ENCODE measurements around a stretch of chr12.

DNA sequence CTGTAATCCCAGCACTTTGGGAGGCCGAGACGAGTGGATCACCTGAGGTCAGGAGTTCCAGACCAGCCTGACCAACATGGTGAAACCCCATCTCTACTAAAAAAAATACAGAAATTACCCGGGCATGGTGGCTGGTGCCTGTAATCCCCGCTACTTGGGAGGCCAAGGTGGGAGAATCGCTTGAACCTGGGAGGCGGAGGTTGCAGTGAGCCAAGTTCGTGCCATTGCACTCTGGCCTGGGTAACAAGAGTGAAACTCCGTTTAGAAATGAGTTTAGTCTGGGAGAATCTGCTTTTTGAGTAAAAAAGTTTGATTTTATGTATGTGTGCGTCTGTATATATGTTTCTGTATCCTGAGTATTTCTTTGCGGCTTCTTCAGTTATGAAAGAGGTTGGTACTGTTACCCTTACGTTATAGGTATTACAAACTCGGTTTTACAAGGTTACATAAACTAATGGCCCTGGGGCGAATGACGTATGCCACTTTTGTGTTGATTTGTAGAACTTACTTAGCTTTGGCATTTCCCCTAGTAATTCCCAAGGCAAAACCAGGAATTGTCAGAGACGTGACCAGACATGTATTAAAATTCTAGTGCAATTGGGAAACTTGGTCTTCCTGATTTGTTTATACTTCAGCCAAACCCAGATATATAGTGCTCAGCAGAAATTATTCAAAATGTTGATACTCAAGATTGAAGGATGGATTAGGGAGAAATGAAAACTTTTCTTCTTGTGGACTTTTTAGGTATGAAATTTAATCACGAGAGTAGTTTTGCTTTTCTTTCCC lies 93.4 kb downstream of the DUSP16 start:
- PRO-cap, result no peak
- RRBS, result no CpG with 5 or more reads among the region's 16 CpGs

GRCh38 chr12:12476650-12477686 lies 85.7 kb downstream of the DUSP16 start:
- PRO-cap, result no peak
- RRBS, result no CpG with 5 or more reads among the region's 23 CpGs

DNA sequence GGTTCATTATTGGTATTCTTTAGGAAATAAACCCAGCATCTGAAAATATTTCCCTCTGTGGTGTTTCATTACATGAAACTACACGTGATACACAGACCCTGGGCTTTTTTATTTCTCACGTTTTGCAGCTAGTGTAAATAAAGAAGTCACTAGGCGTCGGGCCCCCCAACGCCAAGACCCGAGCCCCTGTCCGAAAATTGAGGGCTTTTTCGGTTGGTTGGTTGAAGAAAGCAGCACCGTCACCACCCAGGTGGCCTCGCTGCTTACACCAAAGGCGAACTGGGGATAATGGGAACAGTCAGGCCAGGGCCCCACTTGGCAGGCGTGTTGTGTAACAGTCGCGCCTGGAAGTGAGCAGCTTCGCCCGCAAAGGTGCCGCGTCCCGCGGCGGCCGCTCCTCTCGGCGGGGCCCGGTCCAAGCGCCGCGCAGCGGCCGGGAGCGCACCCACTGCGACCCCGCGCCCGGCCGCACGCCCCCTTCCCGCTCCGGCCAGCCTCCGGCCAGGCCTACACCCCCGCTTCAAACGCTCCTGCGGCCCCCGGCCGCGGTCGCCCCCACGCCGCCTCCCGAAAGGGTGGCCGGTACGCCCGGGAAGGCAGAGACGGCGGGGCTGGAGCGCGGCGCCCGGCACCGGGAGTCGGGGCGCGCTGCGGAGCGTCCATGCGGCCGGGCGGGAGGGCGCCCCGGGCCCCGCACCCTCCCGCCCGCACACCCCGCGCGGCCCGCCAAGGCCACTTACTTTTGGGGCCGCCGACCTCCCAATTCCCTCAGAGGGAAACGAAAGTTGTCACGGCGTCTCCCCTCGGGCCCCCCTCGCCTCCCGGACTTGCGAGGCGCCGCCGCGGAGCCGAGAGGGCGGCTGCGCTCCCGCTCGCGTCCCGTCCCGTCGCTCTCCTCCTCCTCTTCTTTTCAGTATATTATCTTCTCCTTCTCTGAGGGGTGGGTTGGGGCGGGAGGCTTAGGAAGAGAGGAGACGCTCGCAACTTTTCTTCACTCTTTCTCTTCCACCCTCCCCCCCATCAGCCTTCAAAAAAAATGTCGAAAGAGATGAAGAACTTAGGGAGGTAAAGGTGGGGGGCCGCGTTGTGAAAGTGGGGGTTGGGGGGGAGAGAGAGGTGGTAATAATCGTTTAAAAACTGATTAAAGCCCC lies 911 bp downstream of the DUSP16 start:
- PRO-cap, result bidirectional peak, plus-strand start at position 599 of the sequence, minus-strand start at position 281 of the sequence; bidirectional peak, plus-strand start at position 945 of the sequence, minus-strand start at position 911 of the sequence
- RRBS, result 2% methylated on average over 27 of the region's 106 CpGs

GRCh38 chr12:12612493-12612871 lies 806 bp downstream of the CREBL2 start:
- PRO-cap, result bidirectional peak, plus-strand start at chr12:12612689, minus-strand start at chr12:12612583
- RRBS, result no CpG with 5 or more reads among the region's 3 CpGs

GRCh38 chr12:12621479-12621880 lies 9.8 kb downstream of the CREBL2 start:
- PRO-cap, result no peak
- RRBS, result no CpG with 5 or more reads among the region's 4 CpGs

- PRO-cap, result no peak
Measured at GRCh38 chr12:12716624-12716667, 722 bp upstream of the CDKN1B start.

DNA sequence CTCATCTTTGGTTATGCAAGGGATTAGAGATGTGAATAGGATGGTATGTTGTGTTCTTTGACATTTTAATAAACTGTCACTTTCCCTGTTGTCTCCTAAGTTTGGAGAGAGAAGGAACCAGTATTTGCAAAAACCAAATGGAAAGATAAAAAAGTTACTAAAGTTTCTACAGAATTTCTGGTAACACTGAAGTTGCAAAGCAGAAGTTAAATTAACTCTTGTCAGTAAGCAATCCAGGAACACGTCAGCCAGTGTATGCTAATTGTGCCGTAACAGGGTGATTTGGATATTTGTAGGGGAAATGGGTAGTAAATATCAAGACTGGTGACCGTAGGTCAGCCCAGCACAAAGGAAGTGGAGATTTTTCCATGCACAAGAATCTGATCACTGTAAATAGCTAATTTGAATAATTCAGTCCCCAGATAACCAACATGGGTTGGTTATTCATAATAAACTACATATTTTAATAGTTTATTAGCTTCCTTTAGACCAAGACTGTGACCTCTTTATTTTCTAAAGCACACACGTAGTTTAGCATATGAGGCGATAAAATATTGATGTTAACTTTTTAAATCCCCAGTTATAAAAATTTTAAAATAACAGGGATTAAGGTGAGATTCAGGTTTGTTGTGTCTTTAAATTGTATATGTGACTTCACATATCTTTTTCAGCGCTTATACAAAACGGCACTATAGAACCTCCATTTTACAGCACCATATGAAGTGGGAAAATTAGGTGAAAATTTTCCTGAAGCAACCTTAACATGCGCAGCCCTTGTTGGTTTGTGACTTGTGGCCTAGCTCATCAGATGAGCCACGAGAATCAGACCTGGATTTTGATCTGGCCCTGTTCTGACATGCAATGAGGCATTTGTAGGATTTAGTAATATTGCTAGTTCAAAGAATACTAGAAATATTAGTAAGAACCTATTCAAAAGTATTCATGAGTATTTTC lies 2.5 kb downstream of the CDKN1B start:
- PRO-cap, result no peak
- RRBS, result no CpG with 5 or more reads among the region's 9 CpGs

DNA sequence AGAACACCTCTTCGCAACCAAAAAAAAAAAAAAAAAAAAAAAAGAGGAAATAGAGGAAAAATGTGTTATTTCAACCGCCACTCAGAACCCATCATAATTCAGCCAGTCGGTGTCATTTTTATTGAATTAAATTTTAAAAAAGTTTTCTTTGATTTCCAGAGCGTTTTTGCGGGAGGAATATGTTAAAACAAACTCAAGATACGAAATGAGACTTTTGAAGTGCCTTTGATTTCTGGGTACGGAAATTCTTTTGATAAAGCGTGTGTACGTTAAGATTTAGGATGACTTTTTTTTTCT lies 8.9 kb downstream of the CDKN1B start:
- PRO-cap, result no peak
- RRBS, result no CpG with 5 or more reads among the region's 9 CpGs

DNA sequence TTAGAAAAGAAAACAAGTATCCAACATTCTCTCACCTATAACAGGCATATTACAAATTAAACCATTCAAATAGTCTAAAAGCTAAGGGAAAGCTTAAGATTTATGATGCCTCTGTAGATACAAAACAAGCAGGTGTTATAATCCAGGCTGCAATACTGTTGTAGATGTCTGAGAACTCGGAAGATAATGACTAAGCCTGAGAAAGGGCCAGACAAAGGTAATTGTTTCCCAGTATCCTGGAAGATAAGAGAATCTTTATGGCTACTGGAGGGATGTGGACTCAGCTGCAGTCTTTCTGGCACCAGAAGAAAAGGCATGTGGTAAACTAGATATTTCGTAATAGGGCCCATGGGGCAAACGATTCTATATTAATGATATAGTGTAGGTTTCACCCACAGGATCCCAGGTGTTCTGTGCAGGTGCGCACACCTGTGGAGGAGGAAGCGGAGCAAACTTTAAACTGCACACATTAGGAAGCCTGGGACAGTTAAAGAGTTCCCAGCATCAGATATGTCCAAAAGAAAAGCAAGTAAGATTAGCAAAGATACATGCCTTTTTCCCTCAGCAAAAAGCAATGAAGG lies 9.2 kb upstream of the APOLD1 start:
- PRO-cap, result no peak
- RRBS, result no CpG with 5 or more reads among the region's 5 CpGs

- PRO-cap, result no peak
- RRBS, result no CpG with 5 or more reads among the region's 2 CpGs
Measured at GRCh38 chr12:12786606-12786697, 993 bp downstream of the APOLD1 start.

DNA sequence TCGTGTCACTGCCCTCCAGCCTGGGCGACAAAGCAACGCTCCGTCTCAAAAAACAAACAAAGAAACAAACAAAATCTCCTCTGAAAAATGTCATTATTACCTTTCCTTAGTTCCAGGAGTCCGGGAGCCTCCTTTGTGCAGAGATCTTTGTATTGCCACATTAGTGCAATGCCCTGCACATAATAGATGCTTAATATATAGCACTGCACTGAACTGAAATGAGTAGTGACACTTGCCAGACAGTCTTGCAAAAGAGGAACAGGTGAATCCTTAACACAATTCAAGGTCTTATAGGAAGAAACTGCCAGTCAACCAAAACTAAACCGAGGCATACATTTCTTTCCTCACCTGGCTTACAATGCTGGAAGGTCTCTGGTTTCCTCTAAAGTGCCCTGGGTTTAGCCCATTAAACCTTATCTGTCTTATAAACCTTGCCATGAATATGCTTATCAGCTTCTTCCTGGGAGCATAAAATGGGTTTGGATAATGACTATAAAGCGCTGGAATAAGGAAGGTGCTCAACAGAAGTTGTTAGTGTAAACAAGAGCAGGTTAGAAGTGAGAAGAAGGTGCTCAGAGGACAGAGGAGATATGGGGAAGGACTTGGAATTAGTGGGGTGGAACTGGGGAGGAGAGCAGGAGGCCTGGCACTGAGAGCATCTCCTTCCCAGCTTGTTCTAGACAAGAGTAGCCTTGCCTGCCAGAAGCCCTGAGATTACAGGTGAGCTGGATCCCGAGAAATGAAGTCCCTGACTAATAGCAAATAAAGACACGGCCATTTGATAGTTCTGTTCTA lies 14.2 kb upstream of the GPRC5A start:
- PRO-cap, result no peak
- RRBS, result no CpG with 5 or more reads among the region's 9 CpGs

GRCh38 chr12:12881351-12882073 lies 9.8 kb upstream of the GPRC5A start:
- PRO-cap, result bidirectional peak, plus-strand start at chr12:12881826, minus-strand start at chr12:12881619
- RRBS, result no CpG with 5 or more reads among the region's 14 CpGs

DNA sequence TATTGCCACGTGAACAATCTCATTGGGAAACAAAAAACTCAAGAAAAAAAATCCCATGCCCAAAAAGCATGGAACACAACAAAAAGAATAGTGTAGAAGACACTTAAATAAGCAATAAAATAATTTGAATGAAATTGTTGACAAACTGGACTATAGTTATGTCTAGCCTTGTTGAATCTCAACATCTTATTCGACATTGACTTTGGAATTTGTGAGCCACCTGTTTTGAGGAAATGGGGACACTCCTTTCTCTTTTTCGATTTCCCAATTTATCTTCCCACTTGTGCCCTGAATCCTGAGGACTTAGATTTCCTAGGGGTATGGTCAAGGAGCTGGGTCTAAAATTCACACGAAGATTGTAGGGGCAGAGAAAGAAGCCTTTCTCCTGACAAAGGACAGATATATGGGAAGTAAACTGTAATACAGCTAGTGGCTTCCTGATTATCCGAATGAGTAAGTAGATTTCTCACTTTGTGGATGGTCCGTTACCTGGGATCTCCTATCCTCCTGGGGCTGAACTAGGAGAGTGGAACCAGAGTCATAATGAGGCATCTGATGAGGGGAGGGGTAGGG lies 14.1 kb downstream of the GPRC5A start:
- PRO-cap, result no peak
- RRBS, result no CpG with 5 or more reads among the region's 6 CpGs

- PRO-cap, result no peak
- RRBS, result no CpG with 5 or more reads among the region's 9 CpGs
Measured at GRCh38 chr12:13147870-13148423, 44.5 kb upstream of the GSG1 start.

GRCh38 chr12:13195193-13195772 lies 1.2 kb upstream of the EMP1 start:
- PRO-cap, result unidirectional peak, plus-strand start at chr12:13195510
- RRBS, result no CpG with 5 or more reads among the region's 5 CpGs

DNA sequence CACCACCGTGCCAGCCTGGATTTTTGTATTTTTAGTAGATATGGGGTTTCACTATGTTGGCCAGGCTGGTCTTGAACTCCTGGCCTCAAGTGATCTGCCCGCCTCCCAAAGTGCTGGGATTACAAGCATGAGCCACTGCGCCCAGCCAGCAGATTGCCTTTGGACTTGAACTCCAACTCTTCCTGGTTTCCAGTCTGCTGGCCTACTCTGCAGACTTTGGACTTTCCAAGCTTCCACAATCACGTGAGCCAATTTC lies 54.9 kb downstream of the EMP1 start:
- PRO-cap, result no peak
- RRBS, result no CpG with 5 or more reads among the region's 4 CpGs

- PRO-cap, result no peak
- RRBS, result no CpG with 5 or more reads among the region's 10 CpGs
Measured at GRCh38 chr12:14239916-14240766, 125.3 kb upstream of the ATF7IP start.

DNA sequence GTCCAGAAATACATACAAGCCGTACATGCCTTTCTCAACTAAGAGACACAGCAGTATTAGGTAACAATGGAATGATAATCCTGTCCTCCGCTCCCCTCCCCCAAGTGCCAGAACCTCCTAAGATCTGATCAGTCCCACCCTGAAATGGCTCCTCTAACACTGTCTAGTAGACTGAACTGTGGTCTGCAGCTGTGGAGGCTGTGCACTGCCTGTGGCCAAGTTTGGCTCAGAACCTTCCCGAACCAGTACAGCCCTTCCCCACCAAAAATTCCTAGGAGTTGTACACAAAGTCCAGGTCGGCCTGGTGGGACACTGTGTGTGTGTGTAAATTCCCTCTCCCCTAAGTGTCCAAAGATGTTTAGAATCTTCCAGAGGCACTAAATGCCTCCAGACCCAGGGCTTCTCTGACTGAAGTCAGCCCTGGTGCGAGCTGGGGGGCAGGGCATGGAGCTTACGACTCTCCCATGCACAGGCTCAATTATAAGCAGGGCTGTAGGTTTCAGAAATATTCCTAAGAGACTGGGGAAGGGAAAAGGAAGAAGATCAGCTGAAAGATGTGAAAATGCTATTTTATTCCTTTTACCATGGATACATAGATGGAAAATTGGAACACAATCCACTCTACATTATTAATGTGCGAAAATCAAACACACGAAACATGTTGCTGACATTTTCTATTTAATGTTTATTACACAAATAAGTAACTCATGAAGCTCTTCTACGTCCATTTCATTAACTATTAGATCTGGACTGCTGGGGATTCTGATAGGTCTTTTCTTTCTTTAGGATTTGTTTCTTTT lies 106.9 kb upstream of the ATF7IP start:
- PRO-cap, result no peak
- RRBS, result no CpG with 5 or more reads among the region's 9 CpGs

DNA sequence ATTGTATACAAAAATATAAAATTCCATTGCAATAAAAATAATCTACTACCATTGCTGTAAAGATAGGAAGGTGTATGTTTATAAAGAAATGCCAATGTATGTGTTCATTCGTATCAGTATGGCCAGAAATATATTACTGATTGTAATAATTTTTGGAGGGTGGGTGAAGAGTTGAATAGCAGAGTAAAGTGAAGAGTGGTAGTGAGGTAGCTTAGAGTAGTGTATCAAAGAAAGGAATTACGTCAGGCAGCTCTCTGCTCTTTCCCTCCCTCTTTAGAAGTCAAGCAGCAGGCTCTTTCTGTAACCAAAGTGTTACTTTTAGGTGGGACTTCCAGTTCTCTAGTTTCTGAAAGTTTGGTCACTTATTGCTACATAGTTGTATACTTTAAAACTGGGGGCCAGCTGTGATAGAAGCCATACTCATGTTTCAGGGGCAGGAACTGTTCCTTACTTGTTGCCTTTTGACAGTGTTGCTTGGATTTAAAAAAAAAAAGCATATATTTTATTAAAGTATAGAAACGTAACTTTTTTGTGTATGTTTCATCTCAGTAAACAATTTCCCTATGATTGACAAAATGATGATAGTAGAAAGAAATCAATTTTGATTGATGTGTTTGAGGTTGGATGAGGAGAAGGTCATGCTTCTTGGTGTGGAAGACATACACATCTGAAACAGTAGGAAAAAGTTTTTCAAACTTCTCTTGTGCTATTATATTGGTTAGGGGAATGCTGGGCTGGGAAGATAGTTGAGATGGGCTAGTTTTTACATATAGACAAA lies 30.7 kb downstream of the ATF7IP start:
- PRO-cap, result no peak
- RRBS, result no CpG with 5 or more reads among the region's 3 CpGs

- PRO-cap, result no peak
- RRBS, result no CpG with 5 or more reads among the region's 3 CpGs
Measured at GRCh38 chr12:14417698-14418282, 52.3 kb downstream of the ATF7IP start.